Measurements from ENCODE around the gene C22orf15.

GRCh38 chr22:23762835-23763314 lies at the start of gene C22orf15:
Gene C22orf15, plus strand, starts transcription at chr22:23762990.
- PRO-cap: no peak

DNA sequence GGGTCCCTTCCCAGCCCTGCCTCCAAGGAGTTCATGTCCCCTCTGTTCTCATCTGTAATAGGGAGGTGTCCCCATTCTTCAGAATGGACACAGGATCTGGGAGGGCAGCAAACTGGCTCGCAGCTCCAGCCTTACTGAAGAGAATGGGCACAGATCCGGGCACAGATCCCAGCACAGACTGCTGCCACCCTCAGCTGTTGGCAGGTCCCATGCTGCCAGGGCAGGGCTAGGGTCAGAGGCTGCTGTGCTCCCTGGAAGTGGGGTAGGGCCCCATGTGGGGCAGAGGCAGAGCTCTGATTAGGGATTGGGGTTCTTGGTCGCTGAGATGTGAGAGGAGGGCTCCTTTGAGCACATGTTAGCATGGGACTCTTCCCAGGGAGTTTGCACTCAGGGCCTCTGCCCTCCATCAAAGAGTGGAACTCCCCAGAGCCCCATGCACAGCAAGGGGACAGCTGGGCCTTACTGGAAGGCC lies 3.6 kb downstream of the DERL3 start:
- PRO-cap: bidirectional peak, plus-strand start at position 203 of the sequence, minus-strand start at position 136 of the sequence

GRCh38 chr22:23837427-23837844 lies 1.4 kb downstream of the DERL3 start:
- PRO-cap: no peak

GRCh38 chr22:23881687-23882201 lies 12.4 kb upstream of the MIF start:
- PRO-cap: no peak

GRCh38 chr22:23909265-23909677 lies 15.1 kb downstream of the MIF start:
- PRO-cap: no peak

GRCh38 chr22:23979637-23980320 lies 5.5 kb upstream of the DDT start:
- PRO-cap: no peak

GRCh38 chr22:24066252-24066693 lies 55.2 kb downstream of the CABIN1 start:
- PRO-cap: no peak

GRCh38 chr22:24165003-24165412 lies 16.3 kb upstream of the SUSD2 start:
- PRO-cap: no peak

- PRO-cap: no peak
Measured at GRCh38 chr22:24195755-24195990, 14.4 kb downstream of the SUSD2 start.

GRCh38 chr22:24259541-24259848 lies 11.1 kb upstream of the SPECC1L start:
- PRO-cap: unidirectional peak, minus-strand start at chr22:24259665

- PRO-cap: no peak
Measured at GRCh38 chr22:24390567-24390801, 36.9 kb upstream of the ADORA2A start.

DNA sequence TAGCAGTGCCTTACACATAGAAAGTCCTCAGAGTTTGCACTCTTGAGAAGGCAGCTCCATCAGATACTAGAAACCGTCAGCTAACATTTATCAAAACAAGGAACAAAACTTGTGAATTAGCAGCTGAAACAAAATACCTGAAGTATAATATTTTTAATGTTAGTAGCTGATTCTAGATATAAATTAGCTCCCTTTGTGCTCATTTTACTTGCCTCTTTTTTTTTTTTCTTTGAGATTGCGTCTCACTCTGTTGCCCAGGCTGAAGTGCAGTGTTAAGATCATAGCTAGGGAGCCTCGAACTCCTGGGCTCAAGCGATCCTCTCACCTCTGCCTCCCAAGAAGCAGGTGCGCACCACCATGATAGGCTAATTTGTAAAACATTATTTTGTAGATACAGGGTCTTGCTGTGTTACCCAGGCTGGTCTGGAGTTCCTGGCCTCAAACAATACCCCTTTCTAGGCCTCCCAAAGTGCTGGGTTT lies 1.5 kb upstream of the UPB1 start:
- PRO-cap: no peak

GRCh38 chr22:24593740-24594108 lies 851 bp upstream of the LRRC75B start:
- PRO-cap: no peak

DNA sequence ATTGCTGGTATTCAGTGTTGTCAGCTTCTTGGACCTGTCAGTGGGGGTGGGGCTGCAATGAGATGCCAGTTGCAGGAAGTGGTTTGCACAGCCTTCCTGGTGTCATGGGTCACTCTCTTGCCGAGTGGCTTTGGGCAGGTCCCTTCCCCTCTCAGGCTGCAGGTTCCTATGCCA lies 1.8 kb upstream of the GGT1 start:
- PRO-cap: no peak

DNA sequence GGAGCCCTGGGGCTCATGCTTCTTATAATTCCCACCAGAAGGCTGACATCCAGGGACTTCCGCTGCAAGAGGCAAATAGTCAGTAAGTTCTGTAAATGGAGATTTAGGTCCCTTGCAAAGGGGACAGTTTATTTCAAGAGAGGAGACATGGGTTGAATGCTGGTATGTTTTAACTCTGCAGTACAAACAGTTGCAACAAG lies 73.8 kb downstream of the PIWIL3 start:
- PRO-cap: unidirectional peak, plus-strand start at position 56 of the sequence

GRCh38 chr22:24775794-24776140 lies 1.2 kb upstream of the PIWIL3 start:
- PRO-cap: no peak

DNA sequence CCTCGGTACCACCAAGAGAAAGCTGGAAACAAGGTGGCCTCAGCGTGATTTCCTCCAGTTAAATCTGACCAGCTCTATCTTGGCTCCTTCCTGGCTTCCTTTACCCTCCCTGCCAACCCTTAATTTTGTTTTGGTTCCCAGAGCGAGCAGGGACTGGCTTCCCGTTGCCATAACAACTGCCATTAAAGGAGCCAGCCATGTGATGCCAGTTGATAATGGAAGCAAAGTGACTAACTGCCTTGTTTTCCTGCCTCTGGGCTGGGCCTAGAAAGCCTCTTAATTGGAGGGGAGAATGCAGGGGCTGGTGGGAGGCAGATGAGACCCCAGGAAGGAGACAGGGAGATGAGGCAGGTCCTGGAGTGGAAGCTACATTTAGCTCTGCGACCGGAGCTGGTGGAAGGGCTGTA lies 4.4 kb downstream of the SGSM1 start:
- PRO-cap: no peak

GRCh38 chr22:25349880-25350426 lies 130.5 kb downstream of the CRYBB2 start:
- PRO-cap: no peak

DNA sequence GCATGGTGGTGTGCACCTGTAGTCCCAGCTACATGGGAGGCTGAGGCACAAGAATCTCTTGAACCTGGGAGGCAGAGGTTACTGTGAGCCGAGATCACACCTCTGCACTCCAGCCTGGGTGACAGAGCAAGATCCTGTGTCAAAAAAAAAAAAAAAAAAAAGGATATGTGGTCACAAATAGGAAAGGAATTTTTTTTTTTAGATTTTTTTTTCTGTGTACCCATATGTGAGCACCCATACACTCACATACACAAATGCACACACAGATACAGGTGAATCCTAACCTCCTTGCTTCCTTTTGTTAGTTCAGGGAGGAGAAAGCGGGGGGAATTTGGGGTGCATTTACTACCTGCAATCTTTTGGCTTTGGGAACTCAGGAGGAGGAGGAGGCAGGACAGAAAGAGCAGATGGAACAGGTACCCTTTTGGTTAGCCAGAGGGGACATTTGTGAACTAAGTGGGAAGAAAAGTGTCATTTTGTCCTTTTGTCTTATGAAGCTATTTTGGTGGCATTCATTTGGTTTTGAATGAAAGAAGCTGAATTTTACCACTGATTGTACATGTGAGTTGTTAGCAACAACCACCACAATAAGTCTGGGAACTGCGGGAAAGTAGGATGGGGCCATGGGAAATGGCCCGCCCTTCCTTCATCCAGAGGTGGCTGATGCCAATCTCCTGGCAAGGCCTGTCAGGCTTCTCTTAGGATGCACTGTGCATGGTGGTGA lies 92.9 kb upstream of the GRK3 start:
- PRO-cap: no peak

- PRO-cap: no peak
Measured at GRCh38 chr22:25656429-25657241, 85.4 kb upstream of the MYO18B start.

Data from left ventricle myocardium (tissue), 1 donor.